Pericardium (tissue), 1 donor: ENCODE measurements around a stretch of chr5.

- RRBS: 16% methylated on average over 2 of the region's 17 CpGs
These were observed 7.7 kb upstream of the NKX2-5 start for GRCh38 chr5:173242513-173243200.

GRCh38 chr5:173277988-173278581, 43.1 kb upstream of the NKX2-5 start:
- RRBS: no CpG with 5 or more reads among the region's 10 CpGs

GRCh38 chr5:173315287-173316546, 12.5 kb downstream of the STC2 start:
- RRBS: 27% methylated on average over 4 of the region's 25 CpGs

DNA sequence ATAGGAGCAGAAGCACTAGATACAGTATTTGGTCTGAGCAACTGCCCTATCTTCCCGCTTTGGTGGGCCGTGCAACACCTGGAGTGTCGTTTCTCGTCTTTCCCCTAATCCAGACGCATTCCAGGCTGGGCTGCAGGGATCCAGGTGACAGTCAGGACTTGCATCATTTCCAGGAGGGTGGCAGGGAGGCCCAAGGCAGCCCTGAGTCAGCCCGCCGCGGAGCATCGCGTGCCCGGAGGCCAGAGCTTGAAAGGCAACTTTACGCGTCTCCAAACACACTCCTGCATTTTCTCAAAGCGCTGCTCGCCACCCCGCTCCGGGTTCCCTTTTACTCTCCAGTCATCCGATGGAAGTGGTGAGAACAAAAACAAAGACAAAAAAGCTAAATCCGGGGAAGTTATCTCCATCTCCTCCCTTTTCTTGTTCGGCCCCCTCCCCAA, 807 bp upstream of the STC2 start:
- RRBS: 3% methylated on average over 9 of the region's 20 CpGs

DNA sequence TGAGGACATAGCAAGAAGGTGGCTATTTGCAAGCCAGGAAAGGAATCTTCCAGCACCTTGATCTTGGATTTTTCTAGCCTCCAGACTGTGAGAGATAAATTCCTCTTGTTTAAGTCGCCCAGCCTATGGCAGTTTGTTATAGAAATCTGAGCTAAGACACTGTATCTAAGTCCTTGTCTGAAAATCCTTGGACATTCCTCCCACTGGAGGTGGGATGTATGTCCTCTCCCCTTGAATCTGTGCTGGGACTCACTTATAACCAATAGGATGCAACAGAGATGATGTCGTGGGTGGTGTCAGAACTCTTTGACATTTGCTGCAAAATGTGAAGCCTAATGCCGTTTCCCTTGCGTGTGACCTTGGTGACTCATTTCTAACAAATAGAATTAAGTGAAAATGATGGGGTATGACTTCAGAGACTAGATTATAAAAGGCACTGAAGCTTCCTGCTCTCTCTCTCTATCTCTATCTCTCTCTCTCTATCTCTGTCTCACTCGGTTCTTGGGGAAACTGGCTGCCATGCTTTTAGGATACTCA, 126.0 kb upstream of the STC2 start:
- RRBS: no CpG with 5 or more reads among the region's 5 CpGs

DNA sequence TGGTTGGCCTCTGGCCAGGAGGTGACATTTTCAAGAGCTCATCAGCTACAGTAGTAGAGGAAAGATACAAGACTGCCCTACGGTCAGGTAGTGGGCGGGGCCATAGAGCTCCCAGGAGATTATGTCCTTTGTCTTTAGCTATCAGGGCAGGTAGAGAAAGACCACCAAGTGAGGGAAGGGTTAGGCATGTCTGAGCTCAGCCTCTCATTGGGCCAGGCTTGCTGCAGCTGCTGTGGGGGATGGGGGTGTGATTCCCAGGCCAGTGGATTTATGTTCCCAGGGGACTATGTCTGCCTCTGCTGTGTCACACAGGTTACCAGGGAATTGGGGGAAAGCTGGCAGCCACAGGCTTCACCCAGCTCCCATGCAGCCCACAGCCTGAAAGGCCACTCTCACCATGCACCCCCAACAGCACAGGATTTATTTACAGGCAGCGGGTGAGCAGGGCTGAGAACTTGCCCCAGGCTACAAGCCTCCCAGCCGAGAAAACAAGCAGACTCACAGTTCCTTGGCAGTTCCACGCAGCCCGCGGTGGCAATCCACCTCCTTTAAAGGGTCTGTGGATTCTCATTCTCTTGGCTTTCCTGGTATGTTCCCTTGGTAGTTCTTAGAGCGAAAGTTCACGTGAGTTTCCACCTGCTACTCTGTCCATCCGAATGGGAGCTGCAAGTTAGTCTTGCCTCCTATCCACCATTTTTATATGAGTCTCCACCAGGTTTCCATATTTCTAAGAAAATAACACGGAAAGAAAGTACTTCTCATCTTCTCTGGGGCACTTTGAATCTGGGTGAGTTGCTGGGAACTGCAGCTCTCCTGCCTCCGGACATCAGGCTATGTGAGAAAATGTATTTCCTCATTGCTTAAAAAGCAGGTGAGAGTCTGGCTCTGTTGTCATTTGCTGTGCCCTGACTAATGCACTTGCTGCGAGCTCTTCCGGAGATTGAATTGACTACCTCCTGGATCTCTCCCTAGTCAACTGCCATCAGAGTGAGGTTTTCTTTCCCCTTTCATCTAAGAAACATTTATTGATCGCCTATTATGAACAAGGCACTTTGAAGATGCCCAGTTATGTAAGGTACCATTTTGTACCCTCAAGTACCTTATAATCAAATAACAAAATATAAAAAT, 37.8 kb upstream of the BOD1 start:
- RRBS: no CpG with 5 or more reads among the region's 15 CpGs

- RRBS: 42% methylated on average over 2 of the region's 7 CpGs
These were observed 72.7 kb upstream of the BOD1 start for GRCh38 chr5:173689020-173689599.

DNA sequence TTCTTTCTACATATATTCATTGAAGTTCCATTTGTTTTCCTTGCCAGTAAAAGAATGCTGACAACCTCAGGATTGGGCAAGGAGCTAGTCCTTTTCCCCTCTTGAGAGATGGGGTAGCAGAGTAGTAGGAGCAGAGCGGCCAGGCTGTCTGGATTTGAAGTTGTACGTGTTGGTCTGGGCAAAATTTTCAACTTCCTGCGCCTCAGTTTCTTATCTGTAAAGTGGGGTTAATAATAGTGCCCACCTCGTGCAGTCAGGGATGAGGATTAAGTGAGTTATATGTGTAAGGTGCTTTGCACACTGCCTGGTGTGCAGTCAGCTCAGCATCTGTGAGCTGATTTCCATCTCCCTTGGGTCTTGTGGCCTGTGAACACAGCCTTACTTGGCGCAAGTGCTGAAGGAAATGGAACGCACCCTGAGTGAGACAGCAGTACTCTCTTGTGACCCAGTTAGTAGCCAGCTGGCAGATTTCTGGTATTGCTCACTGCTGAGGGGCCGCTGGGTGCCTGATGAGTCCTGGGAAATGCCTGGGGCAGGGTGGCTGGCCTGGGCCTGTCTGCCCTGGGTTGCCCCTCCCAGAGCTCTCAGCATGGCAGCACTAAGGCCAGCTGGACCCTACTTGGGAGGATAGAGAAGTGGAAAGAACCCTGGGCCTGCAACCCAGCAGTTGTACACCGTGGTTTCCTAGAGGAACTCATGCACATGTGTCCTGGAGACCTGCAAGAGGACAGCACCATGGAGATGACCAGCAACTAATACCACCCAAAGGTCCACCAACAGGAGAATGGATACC, 90.9 kb upstream of the BOD1 start:
- RRBS: no CpG with 5 or more reads among the region's 8 CpGs

GRCh38 chr5:173778772-173779279, 109.3 kb upstream of the CPEB4 start:
- RRBS: no CpG with 5 or more reads among the region's 5 CpGs

DNA sequence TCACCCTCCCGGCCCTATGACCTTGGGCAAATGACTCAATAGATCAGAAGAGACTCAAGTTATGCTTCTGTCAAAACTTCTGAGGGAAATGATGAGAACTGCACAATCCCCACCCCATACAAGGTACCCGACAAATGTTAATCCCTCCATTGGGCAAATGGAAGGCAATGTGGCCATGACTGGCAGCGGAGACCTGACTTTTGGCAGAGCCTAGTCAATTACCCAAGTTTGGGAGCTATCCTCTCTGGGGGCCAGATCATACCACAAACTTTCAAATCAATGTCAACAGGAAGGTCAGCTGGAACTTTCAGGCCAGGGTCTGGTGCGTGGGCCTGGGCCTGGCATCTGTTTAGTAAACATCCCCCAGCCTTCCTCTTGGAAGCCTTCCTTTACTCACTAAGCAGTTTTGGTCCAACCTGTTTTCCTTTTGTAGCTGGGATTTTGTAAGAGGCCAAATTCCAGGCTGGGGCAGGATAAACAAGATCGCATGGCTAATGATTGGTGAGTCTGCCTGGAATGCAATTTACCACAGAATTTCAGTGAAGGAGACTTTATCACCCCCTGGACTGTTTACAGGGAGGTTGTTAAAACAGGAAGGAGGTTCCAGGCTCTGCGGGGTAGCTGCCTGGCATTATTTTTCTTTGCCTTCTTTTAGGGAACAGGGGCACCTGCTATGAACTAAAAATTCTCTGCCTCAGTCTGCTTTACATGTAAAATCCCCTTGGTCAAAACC, 64.1 kb upstream of the CPEB4 start:
- RRBS: no CpG with 5 or more reads among the region's 6 CpGs

DNA sequence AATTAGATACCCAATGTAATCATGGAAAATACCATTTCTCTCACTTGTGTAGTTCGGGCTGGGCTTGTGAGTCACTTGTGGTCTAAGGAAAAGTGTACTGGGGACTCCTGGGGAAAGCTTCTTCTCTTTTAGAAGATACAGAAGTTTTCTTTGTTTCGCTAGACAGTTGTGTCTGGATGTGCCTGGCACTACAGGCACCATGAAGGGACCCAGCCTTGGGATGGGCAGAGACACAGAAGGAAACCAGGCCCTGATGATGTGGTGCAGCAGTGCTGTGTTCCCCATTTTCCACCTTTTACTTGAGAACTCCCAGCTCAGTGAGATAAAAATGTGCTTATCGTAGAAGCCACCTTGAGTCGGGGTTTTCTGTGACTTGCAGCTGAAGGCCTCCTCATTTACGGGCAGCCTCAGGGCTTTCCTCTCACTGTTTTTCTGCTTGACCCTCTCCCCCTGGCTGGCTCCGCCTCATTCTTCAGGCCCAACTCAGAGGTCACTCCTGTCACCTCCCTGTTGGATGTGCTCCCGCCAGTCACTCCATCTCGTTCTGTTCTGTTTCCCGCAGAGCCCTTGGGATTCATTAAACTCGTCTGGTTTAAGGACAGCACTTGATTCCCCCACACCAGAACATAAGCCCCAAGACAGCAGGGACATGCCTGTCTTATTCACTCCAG, 32.6 kb upstream of the CPEB4 start:
- RRBS: no CpG with 5 or more reads among the region's 10 CpGs

- RRBS: no CpG with 5 or more reads among the region's 6 CpGs
These were observed 3.5 kb downstream of the CPEB4 start for GRCh38 chr5:173891205-173892393.

GRCh38 chr5:173924699-173925450, 36.7 kb downstream of the CPEB4 start:
- RRBS: no CpG with 5 or more reads among the region's 1 CpG

DNA sequence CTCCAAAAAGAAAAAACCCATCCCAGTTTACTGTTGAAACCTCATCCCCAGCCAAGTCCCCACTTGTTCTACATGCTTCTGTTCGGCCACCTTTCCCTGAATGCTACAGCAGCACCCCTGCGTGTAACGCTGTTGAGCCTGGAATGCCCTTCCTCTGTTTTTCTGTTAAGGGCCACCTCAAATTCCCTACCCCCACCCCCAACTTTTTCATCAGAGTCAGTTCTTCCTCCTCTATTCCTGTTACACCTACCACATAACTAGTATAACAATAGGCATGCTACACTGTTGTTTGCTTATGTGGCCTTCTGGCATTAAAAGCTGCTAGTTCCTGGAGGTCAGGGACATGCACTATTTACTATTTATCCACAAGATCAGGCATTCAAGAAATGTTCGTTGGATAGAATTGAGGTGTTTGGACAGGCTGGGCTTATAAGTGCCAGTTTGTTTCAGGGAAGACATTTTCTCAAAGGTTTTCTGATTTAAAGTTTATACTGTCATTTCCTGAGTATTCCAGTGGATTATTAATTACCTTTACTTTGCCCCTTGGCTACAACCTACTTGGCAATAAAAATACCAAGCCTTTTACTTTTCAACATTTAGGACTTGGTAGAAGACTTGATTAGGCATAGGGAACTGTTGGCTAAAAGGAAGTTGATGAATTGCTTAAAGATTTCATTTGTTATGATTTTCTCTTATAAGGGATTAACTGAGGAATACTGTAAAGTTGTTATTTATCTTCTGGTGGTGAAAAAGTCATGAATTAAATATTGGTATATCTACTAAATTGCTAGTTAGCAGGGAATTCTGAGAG, 46.9 kb upstream of the C5orf47 start:
- RRBS: no CpG with 5 or more reads among the region's 4 CpGs

DNA sequence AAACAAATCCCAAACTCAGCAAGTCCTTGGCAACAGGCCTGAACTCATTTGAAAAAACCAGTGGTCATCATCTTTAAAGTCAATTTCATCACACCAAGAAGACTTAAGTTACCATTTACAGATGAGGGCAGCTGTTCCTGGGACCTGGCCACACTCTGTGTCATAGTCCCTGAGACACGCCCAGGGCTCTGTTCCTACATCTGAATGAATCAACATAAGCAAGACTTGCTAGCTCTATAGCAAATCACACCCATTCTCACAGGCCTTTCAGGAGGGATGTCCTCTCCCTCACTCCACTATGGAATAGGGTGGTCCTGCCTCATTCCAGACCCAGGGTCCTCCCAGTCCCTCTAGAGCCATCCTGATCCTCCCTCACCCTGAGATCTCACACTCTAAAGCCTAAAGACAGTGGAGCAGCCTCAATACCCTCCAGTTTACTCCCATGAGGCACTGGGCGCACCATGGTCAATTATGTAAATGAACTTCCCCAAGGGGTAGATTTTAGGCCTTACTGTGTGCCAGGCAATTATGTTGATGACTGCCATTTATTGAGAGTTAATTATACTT, 142.9 kb downstream of the NSG2 start:
- RRBS: no CpG with 5 or more reads among the region's 2 CpGs

DNA sequence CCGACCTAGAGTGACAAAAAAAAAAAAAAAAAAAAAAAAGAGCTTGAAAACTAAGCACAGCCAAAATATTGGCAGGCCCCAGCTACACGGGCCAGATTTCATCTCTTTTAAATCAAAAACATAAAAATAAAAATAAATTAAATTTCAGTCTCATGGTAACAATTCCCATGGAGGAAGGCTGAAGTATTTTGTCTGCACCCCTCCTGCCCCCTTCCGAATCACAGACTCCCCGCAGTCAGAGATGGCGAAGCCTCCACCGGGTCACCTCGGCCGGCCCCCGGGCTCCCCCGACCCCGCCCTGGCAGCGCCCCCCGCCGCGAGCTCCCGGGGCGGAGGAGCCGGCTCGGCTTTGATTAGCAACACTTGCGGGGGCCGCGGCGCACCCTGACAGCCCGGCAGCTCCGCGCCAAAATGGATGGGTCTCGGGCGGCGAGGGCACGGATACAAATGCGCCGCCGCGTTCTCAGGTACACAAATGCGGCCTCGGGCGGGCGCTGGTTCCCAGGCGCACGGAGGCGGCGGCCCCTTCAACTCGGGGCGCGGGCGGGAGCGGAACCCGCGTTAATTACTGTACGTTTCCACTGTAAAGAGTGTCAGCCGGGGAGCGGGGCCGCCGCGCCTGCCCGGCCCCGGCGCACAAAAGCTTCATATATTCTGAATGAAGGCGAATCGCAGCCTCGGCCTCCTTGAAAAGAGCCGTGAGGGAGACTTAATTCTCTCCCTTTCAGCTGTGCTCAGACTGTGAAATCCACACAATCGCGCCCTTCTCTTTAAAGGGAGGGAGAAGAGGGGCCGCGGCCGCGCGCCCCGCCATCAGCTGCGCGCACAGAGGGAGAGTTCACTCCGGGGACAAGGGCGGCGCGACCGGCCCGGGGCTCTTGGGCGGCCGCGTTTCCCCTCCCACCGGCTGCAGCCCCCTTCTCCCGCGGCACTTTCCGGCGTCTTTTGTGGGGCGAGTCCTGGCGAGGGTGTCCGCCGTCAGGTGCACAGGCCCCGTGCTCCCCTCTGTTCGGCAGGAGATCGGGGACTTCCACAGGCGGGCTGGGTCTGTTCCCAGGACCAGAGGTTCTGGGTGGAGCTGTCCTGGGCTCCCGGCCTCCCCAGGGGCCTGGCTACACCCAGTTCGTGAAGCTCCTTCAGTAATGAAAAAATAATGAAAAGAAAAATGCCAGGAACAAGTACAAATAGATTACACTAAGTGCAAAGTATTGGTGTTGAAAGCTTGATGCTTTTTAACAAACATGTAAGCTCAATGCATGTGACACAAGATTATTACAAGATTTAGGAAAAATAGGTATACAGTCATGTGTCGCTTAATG, 27.0 kb downstream of the MSX2 start:
- RRBS: 3% methylated on average over 15 of the region's 97 CpGs

DNA sequence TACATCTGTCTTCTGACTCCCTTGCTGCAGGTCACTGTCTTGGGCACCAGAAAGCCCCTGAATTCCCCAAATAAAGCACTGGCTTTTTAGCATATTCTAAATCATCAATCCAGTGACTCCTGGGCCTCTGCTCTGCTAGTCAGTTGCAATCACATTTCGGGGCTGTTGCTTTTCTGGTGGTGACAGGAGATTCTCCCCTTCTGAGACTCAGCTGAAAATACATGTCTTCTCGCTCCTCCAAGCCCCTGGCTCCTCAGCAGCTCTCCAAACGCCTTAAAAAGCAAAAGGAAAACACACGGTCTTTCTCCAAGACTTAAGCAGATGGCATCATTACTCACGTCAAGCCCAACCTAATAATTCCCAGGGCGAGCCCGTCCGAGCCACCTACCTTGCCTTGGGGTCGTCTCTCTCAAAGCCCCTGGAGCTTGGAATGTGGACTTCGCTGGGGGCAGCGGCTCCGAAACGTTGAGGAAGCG, 633 bp downstream of the DRD1 start:
- RRBS: no CpG with 5 or more reads among the region's 14 CpGs

DNA sequence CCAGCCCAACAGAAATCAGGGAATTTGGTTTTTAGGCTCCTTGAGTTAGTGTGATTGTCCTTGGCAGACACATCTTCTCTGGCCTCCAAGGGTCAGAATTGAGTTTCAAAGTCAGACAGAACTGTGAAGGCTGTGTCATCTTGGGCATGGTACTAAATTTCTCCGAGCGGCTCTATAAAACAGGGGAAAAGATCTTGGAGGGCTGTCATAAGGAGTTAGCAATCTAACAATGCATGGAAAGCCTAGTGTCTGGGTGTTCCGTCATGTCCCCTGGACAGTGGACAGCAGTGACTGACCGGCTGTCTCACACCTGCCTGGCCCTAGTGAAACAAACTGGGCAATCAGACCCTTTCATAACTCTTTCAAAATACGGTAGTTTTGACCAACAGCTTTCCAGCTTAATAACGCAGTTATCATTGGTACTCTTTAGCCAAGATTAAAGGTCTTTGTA, 3.6 kb downstream of the SFXN1 start:
- RRBS: no CpG with 5 or more reads among the region's 6 CpGs

- RRBS: no CpG with 5 or more reads among the region's 12 CpGs
These were observed 35.5 kb downstream of the SFXN1 start for GRCh38 chr5:175513549-175514538.

DNA sequence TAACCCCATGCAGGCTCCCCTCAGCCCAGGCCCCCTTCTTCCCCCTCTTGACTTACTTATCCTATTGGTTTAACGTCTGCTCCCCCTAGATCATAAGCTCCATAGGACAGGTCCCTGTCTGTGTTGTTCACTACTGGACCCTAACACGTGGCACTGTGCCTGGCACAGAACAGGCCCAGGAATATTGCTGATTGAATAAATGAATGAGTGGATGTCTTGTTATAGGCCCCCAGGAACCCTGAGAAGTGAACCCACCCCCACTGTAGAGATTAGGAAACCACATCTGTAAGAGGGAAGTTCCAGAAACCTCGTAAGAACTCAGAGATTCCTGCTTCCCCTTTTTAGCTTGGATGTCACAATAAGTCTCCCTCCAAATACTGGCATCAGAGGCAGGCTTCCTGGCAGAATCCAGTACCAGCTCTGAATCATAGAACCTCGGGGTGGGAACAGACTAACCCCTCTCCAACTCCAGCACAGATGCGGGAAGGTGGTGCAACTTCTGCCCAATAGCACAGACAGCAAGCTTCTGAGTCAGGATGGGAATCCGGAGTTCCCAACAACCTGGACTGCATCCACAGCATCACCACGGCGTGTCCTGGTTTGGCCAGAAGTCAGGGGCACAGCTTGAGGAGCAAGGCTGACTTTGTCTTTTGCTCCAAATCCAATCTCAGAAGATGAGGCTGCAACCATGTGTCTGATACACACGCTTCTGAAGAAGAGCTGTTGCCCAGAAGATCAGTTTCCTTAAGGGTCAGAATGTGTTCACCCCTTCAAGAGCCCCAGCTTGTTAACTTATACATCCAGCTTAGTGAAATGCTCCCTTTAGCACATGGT, 31.6 kb downstream of the HRH2 start:
- RRBS: no CpG with 5 or more reads among the region's 9 CpGs